ENCODE measurements around a stretch of chr1.

DNA sequence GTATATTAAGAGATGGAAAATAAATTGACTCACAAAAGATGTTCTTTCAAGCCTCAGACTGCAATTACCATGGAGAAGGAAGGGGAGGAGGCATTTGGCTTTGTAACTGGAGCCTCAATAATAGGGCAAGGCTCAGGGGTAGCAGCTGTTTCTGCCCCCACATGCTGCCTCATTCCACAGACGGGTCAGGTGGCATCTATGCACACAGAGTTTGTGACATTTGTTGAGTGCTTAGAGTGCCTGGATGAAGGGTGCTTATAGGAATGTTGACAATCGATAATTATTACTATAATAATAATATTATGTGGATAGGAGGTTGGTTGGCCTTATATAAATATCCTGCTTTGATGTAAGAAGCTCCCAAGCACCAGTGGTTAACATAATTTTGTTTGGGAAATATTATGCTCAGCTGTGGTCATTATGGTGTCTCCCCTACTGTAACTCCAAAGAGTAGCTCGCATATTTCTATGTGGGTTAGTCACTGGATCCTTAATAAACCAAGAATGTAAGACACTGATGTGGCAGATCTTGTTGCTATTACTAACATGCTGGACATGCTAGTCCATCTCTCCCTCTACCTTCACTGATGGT lies 79.4 kb upstream of the RALGPS2 start:
- PRO-cap = no peak
- RAMPAGE, long total RNA, 5 experiments = no peak in any of the 5 experiments
- RRBS = no CpG with 5 or more reads among the region's 3 CpGs

- PRO-cap = no peak
- RAMPAGE, long total RNA, 5 experiments = no peak in any of the 5 experiments
- RRBS = no CpG with 5 or more reads among the region's 2 CpGs
Observed at GRCh38 chr1:178919137-178920155, 48.6 kb upstream of the ANGPTL1 start.

GRCh38 chr1:179002826-179003478 lies 22.7 kb upstream of the FAM20B start:
- PRO-cap = no peak
- RAMPAGE, long total RNA, 5 experiments = no peak in any of the 5 experiments
- RRBS = no CpG with 5 or more reads among the region's 13 CpGs

DNA sequence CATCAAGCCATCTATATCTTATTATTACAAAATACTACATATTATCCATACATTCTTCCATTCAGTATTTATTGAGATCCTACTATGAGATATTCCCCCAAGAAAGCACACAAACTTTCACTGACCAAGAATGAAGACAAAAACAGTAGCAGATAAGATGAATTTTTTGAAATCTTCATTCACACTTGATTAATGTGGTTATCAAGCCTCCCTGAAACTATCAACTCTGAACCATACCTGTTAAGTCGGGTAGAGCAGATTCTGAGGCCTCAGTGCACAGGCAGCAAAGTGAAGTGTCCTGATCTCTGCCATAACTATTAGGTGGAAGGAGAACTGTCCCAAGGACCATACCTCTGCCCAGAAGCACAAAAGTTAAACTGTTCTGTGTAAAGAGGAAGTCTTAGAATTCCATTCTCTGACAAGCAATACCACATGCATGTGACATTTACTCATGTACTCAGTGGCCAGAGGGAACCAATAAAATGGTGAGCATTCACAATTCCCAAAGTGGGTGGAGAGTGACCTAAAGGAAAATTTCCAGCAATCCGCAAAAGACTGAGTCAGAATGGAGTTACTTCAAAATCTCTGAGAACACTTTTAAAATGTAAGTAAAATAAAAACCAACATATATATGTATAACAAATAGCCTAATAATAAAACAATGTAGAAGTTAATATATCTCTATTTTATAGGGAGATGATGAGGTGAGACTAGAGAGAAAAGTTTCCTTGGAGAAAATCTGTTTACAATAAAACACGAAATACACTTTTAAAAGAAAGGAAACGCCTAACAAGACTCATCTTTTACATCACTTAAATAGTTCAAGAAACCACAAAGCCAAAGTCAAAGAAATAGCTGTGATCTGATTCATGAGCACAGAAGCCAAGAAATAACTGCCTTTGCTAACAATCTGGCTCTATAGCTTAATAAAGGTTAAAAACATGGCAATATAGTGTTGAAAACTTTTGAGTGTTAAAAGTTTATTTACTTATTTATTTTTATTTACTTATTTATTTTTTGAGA lies 61.1 kb downstream of the TOR3A start:
- PRO-cap = unidirectional peak, minus-strand start at position 315 of the sequence; unidirectional peak, minus-strand start at position 379 of the sequence
- RAMPAGE, long total RNA, 5 experiments = start-site peak on the minus strand in 1 of 5 experiments, centred at position 364 of the sequence, 44 reads per replicate
- RRBS = no CpG with 5 or more reads among the region's 4 CpGs

DNA sequence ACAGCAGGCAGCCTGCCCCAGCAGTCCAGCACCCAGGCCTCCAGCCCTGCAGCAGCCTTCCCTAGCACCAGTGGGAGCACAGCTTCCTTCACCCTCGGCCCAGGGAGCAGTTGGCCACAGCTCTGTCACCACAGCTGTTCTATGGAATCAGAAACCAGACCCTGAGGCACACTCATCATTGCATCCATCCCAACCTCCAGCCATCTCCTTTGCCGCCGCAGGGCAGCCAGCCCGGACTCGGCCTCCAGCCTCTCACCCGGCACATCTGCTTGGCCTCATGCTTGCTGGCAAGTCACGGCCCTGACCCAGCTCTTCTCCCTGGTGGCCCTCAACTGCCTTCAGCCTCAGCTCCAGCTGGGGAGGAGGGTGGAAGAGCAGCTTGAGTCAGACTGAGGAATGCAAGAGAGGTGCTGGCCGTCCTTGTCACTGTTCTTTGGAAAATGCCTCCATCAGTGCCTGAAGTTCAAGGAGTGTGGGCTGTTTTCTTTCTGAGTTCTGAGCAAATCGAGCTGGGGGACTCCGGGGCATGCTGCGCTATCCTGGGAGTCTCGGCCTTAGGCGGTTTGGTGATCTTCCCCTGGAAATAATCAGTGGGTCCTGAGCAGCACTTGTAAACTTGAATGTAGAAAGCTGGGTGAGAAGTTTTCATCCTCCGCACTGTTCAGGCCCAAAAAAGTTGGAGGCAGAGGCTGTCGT lies 59.7 kb downstream of the TOR1AIP2 start:
- PRO-cap = no peak
- RAMPAGE, long total RNA, 5 experiments = no peak in any of the 5 experiments
- RRBS = no CpG with 5 or more reads among the region's 15 CpGs

DNA sequence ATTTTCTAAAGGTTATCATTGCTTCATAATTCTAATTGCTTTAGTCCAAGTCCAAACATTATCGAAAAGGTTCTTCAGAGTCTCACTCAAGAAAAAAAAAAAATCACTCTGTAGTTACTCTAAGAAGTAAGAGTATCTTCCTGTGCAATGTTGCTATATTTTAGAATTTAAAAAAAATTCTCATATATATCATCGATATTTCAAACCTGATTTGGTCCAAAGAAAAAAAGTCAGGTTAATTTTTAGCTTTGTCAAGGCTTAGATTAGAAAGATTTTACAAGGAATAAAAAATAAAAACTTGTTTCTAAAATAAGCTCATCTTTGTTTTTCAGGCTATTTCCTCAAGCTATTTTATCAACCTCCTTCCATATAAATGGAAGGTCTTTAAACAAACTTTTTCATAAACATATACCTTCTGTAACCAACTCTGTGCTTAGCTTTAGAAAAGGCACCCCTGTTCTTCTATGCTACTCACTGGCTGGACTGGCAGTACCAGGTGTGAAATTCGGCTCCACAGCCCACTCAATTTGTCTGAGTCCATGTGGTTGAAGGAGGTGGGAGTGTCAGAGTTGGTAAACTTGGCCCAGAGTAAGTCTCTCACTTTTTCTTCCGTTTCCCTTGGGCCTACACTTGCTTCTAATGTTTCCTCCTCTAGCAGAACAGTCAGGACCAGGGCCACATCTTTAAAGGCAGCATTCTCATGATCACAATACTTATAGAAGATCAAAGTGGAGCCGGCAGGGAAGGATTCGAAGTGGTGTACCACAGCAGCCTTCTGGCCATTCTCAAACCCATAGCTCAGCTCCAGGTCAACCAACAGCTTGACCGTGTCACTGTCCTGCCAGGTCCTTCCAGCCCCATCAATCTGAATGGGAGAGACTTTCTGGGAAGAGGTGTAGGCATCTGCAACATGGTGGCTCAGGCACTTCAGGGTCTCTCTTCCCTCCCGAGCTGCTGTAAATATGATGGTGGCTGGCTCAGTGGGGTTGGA lies 31.7 kb downstream of the TOR1AIP2 start:
- PRO-cap = no peak
- RAMPAGE, long total RNA, 5 experiments = start-site peak on the minus strand in 2 of 5 experiments, centred at positions 606 to 740 of the sequence, 6 to 36 reads per replicate
- RRBS = no CpG with 5 or more reads among the region's 8 CpGs

DNA sequence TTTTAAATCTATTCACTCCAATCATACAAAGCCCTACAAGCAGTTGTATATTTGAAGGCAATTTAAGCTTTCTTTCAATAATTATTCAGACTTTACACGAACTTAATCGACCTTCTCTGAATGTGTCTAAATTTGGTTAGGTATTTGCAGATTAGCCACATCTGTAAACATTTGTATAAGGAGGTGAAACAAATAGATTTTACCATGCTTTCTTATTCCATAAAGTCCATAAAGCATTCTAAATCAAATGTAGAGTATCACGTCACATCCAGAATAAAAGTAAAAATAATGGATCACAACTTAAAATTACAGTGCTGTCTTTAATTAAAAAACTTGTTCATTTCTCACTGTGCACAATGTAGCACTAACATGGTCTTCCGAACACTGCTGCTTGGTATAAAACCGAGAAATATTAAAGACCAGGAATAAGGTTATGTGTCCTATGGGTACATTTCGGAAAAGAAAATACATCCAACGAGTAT lies 737 bp upstream of the TOR1AIP1 start:
- PRO-cap = no peak
- RAMPAGE, long total RNA, 5 experiments = no peak in any of the 5 experiments
- RRBS = no CpG with 5 or more reads among the region's 7 CpGs

DNA sequence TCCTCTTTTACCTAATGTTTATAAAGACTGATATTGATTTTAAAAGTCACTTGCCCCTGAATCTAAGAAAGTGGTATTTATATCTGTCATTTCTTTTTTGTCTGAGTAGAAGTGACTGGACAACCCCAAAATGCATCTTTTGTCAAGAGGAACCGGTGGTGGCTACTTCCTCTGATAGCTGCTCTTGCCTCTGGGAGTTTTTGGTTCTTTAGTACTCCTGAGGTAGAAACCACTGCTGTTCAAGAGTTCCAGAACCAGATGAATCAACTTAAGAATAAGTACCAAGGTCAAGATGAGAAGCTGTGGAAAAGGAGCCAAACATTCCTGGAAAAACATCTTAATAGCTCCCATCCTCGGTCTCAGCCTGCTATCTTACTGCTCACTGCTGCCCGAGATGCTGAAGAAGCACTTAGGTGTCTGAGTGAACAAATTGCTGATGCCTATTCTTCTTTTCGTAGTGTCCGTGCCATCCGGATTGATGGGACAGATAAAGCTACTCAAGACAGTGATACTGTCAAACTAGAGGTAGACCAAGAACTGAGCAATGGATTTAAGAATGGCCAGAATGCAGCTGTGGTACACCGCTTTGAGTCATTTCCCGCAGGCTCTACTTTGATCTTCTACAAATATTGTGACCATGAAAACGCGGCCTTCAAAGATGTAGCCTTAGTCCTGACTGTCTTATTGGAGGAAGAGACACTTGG lies 35.4 kb downstream of the TOR1AIP1 start:
- PRO-cap = no peak
- RAMPAGE, long total RNA, 5 experiments = no peak in any of the 5 experiments
- RRBS = no CpG with 5 or more reads among the region's 10 CpGs

GRCh38 chr1:179969313-179969512 lies 14.6 kb downstream of the CEP350 start:
- PRO-cap = no peak
- RAMPAGE, long total RNA, 5 experiments = no peak in any of the 5 experiments
- RRBS = no CpG with 5 or more reads among the region's 2 CpGs

DNA sequence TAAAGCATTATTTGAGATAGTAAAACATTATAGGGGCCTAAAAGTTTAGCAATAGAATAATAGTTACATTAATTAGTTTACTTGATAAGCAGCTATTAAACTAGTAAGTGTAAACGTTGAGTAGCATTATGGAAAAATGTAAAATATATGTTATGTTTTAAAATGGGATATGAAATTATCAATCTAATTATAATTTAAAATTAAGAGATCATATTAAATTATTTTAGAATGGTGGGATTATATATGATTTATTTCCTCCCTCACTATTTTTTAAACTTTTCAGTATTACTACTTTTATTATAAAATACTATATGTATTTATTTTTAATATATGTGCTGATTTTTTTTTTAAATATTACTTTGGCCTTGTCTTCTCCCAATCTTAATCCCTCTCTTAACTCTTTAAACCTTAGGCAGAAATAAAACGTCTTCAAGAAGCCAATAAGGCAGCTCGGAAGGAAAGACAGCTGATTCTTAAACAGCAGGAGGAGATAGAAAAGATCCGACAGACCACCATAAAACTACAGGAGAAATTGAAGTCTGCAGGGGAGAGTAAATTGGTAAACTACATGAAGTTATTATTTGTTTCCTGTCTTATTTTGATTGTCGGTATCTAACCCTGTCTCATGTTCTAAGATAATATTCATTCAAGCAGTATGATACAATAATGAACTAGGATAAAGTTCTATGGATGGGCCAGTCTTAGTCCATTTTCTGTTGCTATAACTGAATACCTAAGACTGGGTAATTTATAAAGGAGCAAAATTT lies 92.7 kb upstream of the QSOX1 start:
- PRO-cap = no peak
- RAMPAGE, long total RNA, 5 experiments = no peak in any of the 5 experiments
- RRBS = no CpG with 5 or more reads among the region's 5 CpGs

GRCh38 chr1:180064796-180065573 lies 89.7 kb upstream of the QSOX1 start:
- PRO-cap = no peak
- RAMPAGE, long total RNA, 5 experiments = no peak in any of the 5 experiments
- RRBS = no CpG with 5 or more reads among the region's 4 CpGs

GRCh38 chr1:180168755-180169507 lies 14.3 kb downstream of the QSOX1 start:
- PRO-cap = no peak
- RAMPAGE, long total RNA, 5 experiments = no peak in any of the 5 experiments
- RRBS = 11% methylated on average over 4 of the region's 11 CpGs

DNA sequence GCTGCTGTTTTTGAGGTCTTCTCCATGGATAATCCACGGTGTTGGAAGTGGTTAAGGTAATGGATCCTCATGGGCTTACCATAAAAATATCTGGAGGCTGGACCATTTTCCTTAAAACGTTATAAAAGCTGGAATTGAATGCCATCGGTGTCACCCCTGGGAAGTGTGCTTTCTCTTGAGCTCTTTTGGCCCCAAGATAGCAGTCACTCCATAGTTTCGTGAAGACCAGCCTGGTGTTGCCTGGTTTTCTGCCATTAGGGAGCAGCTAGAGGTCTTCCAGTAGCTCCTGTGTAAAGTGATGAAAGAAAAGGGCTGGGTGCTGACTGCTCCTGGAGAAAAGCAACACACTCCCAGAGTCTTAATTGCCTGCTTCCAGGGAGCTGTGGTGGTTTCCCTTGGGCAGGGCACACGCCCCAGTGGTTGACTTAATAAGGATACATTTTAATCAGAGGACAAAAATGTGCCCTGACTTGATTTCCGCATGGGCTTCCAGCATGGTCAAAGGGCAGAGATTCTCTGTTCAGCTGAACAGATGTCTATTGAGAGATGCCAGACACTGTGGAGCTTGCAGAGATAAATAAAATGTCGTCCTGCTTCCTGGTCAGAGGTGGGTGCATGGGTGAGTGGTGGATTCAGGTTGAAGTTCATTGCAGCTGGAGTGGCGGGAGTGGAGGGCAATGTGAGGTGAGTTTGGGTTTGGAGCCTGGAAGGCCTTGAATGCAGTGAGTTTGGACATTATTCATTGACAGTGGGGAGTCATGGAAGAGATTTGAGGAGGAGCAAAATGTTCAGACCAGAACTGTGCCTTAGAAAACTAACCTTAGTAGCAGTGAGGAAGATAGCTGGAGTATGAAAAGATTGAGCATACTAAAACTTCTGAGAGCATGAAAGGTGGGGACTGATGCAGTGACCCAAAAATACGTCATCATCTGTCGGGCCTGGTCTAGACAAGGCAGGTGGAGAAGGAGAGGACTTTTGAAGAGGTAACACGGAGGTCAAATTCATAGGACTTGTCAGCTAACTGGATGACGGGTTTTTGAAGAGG lies 16.0 kb downstream of the QSOX1 start:
- PRO-cap = no peak
- RAMPAGE, long total RNA, 5 experiments = start-site peak on the plus strand in 1 of 5 experiments, centred at position 537 of the sequence, 22 reads per replicate
- RRBS = no CpG with 5 or more reads among the region's 12 CpGs

- PRO-cap = no peak
- RAMPAGE, long total RNA, 5 experiments = no peak in any of the 5 experiments
- RRBS = 87% methylated on average over 1 of the region's 4 CpGs
Observed at GRCh38 chr1:180185489-180185831, 30.8 kb downstream of the QSOX1 start.

GRCh38 chr1:180502771-180503319 lies 468 bp upstream of the ACBD6 start:
- PRO-cap = bidirectional peak, plus-strand start at chr1:180502950, minus-strand start at chr1:180502967
- RAMPAGE, long total RNA, 5 experiments = no peak in any of the 5 experiments
- RRBS = under 1% methylated on average over 3 of the region's 37 CpGs

DNA sequence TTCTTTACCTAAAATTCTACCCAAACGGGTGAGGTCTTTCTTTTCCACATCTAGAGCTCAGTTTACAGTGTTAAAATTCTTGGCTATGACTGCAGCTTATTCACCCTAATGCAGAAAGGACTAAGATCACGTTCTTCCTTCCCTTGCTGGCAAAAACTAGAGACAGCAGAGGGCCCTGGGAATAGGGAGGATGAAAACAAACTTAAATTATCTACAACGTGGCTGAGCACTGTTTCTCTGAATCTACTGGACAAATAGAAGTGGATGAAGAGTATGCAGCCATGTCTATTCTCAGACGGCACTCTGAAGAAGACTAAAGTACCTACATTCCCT lies 40.2 kb upstream of the ACBD6 start:
- PRO-cap = unidirectional peak, minus-strand start at position 136 of the sequence
- RAMPAGE, long total RNA, 5 experiments = no peak in any of the 5 experiments
- RRBS = no CpG with 5 or more reads among the region's 4 CpGs

GRCh38 chr1:180566085-180566637 lies 63.8 kb upstream of the ACBD6 start:
- PRO-cap = no peak
- RAMPAGE, long total RNA, 5 experiments = no peak in any of the 5 experiments
- RRBS = no CpG with 5 or more reads among the region's 7 CpGs

GRCh38 chr1:180633724-180634094 lies 1.9 kb downstream of the XPR1 start:
- PRO-cap = no peak
- RAMPAGE, long total RNA, 5 experiments = no peak in any of the 5 experiments
- RRBS = no CpG with 5 or more reads among the region's 2 CpGs

- PRO-cap = no peak
- RAMPAGE, long total RNA, 5 experiments = no peak in any of the 5 experiments
- RRBS = 17% methylated on average over 12 of the region's 20 CpGs
Observed at GRCh38 chr1:180953128-180953732, 40.5 kb downstream of the KIAA1614 start.

GRCh38 chr1:181033032-181033561 lies 686 bp upstream of the MR1 start:
- PRO-cap = bidirectional peak, plus-strand start at chr1:181033397, minus-strand start at chr1:181033272
- RAMPAGE, long total RNA, 5 experiments = no peak in any of the 5 experiments
- RRBS = no CpG with 5 or more reads among the region's 2 CpGs

Measured in stomach (tissue), 7 donors.